ENCODE results near the genes WDR18, TMEM259 and ARHGAP45.

- RRBS: no CpG with 5 or more reads among the region's 20 CpGs
CAGE:
- cytosol, long polyA plus RNA: no peak
- long polyA plus RNA: no peak
- nucleus, long polyA plus RNA: no peak
Measured at GRCh38 chr19:804491-804775, 7.2 kb downstream of the PTBP1 start.

DNA sequence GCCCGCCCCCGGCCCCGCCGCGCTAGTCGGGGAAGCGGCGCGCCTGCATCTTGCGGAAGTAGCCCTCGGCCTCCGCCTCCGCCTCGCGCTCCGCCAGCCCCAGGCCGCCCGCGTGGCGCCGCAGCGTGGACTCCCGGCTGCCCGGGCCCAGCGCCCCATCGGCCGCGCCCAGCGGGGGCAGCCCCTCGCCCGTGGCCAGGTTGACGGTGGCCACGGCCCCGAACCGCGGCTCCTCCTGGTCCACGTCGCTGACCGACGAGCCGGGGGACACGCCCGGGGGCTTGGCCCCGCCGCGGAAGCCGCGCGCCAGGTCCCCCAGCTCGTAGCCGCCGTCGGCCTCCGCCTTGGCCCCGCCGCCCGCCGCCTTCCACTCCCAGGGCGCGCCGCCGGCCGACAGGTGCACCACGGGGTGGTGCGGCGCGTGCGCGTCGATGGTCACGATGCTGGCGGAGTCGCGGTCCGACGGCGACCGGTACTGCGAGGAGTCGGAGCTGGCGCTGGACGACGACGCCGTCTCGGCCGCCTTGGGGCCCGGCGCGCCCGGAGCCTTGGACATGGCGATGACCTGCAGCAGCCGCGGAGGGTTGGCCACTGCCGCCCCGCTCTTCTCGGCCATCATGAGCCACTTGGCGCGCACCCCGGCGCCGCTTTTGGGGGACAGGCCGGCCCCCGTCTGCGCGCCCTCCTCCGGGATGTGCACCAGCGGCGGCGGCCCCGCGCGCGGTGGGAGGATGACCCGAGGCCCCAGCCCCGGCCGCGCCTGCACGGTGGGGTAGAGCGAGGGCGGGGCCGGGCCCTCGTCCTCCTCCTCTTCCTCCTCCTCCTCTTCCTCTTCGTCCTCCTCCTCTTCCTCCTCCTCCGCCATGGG, 9.0 kb downstream of the PLPPR3 start:
- RRBS: 99% methylated on average over 50 of the region's 125 CpGs
CAGE:
- cytosol, long polyA plus RNA: no peak
- long polyA plus RNA: no peak
- nucleus, long polyA plus RNA: no peak

- RRBS: no CpG with 5 or more reads among the region's 13 CpGs
CAGE:
- cytosol, long polyA plus RNA: no peak
- long polyA plus RNA: no peak
- nucleus, long polyA plus RNA: no peak
Measured at GRCh38 chr19:859819-860213, 352 bp downstream of the CFD start.

DNA sequence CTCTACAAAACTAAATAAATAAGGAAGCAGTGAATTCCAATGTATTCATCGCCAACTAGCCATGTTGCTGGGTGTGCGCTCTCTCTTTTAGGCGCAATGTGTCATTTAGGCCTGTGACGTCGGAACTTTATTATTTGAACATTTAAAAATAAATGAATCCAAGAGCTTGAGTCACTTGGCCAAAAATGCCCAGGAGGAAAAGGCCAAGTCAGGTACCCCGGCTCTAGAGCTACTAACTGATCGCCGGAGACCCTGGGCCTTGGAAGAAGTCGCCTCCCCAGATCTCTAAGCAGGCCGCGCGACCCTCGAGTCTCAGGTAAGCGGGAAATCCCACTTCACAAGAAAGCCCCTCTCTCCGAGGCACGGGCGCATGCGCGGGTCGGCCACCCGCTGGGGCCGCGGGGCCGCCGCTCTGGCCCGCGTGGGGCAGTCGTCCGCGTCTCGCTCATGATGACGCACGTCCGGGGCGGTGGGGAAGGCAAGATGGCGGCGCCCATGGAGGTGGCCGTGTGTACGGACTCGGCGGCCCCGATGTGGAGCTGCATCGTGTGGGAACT, at the start of gene WDR18:
TSS of gene WDR18 (plus strand) at position 475 of the 557 bp plus-strand sequence.
- RRBS: no CpG with 5 or more reads among the region's 43 CpGs
CAGE:
- cytosol, long polyA plus RNA: start-site peak on the plus strand centred at position 484 of the sequence, 57 bp wide, 405 and 495 reads in 2 replicates
- long polyA plus RNA: start-site peak on the plus strand centred at position 494 of the sequence, 46 bp wide, 415 and 398 reads in 2 replicates
- nucleus, long polyA plus RNA: start-site peak on the plus strand centred at position 483 of the sequence, 67 bp wide, 555 and 556 reads in 2 replicates

GRCh38 chr19:1020374-1021450, at the start of gene TMEM259:
TSS of gene TMEM259 (minus strand) at chr19:1021123.
- RRBS: 3% methylated on average over 50 of the region's 110 CpGs
CAGE:
- cytosol, long polyA plus RNA: no peak
- long polyA plus RNA: no peak
- nucleus, long polyA plus RNA: no peak

GRCh38 chr19:1051274-1051700, 11.4 kb downstream of the ABCA7 start:
- RRBS: no CpG with 5 or more reads among the region's 14 CpGs
CAGE:
- cytosol, long polyA plus RNA: no peak
- long polyA plus RNA: no peak
- nucleus, long polyA plus RNA: no peak

DNA sequence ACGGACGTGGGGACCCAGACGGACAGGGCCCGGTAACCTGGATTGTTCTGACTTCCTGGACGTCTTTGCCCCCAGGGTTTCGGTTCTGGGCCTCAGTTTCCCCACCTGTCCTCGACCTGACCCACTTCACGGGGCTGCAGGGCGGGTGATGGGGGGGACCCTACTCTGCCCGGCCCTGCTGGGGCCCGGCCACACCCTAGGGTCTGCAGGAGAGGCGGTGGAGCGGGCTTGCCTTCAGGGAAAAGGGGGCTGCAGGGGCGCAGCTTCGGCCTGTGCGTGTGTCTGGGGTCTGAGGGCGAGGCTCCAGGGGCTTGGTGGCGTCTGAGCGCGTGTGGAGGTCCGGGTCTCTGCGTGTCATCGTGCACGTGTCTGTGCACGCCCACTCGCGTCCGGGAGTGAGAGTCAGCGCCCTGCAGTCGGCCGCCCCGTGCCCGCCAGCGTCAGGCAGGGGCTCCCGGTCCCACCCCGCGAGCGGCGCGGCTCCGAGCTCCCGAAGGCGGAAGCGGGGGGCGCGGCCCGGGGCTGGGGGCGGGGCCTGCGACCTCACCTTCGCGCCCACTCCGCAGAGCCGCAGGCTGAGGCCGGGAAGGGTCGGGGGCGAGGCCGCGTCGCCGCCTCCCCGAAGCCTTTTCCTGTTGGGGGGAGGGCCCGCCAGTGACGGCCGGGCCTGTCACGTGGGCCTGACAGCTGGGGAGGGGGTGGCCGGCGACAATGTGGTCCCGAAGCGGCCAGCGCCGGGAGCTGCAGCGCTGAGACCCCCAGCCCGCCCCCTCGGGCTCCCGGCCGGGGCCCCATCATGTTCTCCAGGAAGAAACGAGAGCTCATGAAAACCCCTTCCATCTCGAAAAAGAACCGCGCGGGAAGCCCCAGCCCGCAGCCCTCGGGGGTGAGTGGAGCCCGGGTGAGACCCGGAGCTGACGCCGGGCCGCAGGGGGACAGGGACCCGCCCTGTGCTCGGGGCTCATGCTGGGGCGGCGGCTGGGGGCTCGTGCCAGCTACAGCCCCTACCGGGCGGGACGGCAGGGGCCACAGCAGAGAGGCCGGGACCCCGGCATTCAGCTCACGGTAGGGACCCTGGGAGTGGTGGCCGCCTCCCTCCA, at the start of gene ARHGAP45:
TSS of gene ARHGAP45 (plus strand) at position 558 of the 1,100 bp plus-strand sequence.
- RRBS: 3% methylated on average over 61 of the region's 100 CpGs
CAGE:
- cytosol, long polyA plus RNA: no peak
- long polyA plus RNA: no peak
- nucleus, long polyA plus RNA: no peak

DNA sequence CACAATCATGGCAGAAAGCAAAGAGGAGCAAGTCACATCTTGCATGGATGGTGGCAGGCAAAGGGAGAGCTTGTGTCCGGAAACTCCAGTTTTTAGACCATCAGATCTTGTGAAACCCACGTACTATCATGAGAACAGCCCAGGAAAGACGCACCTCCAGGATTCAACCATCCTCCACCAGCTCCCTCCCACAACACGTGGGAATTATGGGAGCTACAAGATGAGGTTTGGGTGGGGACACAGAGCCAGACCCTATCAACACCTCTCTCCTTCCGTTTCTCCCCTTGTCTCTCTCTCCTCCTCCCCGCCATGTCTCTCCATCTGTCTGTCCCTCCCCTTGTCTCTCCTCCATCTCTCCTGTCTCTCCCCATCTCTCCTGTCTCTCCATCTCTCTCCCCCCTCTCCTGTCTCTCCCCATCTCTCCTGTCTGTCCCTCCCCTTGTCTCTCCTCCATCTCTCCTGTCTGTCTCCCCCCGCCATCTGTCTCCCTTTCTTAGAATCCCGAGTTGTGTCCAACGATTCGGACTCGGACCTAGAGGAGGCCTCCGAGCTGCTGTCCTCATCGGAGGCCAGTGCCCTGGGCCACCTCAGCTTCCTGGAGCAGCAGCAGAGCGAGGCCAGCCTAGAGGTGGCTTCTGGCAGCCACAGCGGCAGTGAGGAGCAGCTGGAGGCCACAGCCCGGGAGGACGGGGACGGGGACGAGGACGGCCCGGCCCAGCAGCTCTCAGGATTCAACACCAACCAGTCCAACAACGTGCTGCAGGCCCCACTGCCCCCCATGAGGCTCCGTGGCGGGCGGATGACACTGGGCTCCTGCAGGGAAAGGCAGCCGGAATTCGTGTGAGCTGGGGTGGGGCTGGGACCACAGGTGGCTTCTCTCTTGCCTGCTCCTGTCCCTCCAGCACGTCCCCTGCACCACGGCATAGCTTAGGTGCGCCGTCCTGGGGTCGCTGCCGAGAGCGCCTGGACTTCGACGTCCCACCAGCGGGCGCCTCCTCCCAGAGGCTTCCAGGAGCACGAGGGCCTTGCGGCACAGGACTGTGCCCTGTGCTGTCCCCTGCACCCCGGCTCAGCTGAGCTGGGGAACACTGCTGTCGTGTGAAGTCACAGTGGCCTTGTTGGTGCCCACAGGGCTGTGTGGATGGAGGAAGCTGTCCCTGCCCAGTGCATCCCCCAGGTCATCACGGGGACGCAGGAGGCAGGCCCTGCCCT, 9.6 kb downstream of the POLR2E start:
- RRBS: no CpG with 5 or more reads among the region's 44 CpGs
CAGE:
- cytosol, long polyA plus RNA: no peak
- long polyA plus RNA: no peak
- nucleus, long polyA plus RNA: no peak

DNA sequence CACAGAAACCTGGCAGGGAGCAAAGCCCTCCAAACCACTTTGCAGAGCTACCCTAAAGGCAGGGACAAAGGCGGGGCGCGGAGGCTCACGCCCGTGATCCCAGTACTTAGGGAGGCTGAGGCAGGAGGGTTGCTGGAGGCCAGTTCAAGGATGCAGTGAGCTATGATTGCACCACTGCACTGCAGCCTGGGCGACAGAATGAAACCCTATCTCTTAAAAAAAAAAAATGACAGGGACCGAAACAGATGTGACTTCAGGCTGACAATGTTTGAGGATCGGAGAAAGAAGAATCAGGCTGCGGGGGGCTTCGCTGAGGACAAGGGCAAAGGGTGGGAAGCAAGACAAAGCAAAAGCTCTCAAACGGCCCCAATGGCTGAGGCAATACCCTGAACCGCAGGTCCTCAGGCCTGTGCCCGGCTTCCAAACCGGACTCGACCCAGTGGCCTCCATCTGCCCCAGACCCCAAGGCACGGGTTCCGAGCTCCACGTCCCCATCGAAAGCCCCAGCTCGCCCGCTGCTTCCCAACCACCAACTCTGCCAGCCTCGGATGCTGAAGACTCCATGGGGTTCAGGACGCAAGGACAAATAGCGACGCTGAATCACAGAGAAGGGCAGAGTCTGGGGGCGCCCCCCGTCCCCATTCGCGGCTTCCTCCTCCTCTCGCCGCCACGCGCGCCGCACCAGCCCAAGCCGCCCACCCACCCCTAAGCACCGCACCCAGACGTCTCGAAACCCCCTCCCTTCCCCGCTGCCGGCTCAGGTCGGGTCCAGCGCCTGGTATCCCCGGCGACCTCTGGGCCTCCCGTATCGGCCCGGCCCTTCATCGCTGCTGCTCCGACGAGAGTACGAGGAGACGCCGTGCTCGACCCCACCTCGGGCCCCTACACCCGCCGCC, 598 bp downstream of the POLR2E start:
- RRBS: no CpG with 5 or more reads among the region's 58 CpGs
CAGE:
- cytosol, long polyA plus RNA: no peak
- long polyA plus RNA: no peak
- nucleus, long polyA plus RNA: no peak

DNA sequence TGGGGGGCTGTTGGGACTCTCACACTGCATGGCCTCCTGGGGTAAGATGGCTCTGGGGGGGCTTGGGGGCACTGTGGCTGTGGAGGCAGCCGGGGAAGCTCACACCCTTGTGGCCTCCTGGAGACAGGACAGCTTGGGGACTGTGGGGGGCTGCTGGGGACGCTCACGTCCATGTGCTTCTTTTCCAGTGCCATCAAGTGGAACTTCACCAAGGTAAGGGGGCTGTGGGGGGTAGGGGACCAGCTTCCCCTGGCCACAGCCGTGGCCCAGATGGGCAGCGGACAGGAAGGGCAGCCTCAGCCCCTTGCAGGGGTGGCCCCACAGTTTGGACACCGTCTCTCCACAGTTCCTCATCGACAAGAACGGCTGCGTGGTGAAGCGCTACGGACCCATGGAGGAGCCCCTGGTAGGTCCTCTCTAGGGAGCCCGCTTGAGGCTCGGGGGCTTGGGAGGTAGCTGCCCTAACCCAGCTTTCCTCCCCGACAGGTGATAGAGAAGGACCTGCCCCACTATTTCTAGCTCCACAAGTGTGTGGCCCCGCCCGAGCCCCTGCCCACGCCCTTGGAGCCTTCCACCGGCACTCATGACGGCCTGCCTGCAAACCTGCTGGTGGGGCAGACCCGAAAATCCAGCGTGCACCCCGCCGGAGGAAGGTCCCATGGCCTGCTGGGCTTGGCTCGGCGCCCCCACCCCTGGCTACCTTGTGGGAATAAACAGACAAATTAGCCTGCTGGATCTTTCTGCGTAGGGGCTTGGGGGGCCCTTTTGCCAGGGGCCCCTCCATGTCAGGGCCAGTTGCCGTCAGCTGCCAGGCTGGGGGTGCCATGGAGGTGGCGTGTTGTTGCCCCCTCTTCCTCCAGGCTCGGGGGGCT, 2.5 kb downstream of the GPX4 start:
- RRBS: 94% methylated on average over 6 of the region's 29 CpGs
CAGE:
- cytosol, long polyA plus RNA: no peak
- long polyA plus RNA: no peak
- nucleus, long polyA plus RNA: no peak

- RRBS: 68% methylated on average over 2 of the region's 38 CpGs
CAGE:
- cytosol, long polyA plus RNA: no peak
- long polyA plus RNA: no peak
- nucleus, long polyA plus RNA: no peak
Measured at GRCh38 chr19:1119765-1120385, 16.1 kb downstream of the GPX4 start.

DNA sequence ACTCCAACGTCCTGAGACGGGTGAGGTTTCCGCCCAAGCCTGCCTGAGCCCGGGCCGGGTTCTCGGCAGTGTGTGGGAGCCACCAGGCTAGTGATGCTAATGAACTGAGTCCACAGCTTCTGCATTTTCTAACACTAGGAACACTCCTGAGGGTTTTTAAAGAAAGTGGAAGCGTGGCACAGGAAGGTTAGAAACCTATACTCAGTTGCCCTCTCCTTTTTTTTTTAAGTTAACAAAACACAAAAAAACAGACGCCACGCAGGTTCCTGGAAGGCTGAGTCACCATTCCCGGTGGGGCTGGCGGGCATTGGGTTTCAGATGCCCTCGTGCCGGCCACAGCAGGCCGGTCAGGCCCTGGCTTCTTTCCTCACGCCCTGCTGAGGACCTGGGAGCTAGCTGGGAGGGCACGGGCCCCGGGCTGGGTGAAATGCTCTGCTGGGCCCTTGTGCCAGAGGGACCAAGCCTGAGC, 22.3 kb downstream of the GPX4 start:
- RRBS: 54% methylated on average over 10 of the region's 17 CpGs
CAGE:
- cytosol, long polyA plus RNA: no peak
- long polyA plus RNA: no peak
- nucleus, long polyA plus RNA: no peak

GRCh38 chr19:1127468-1127920, 23.7 kb downstream of the GPX4 start:
- RRBS: 94% methylated on average over 11 of the region's 24 CpGs
CAGE:
- cytosol, long polyA plus RNA: no peak
- long polyA plus RNA: no peak
- nucleus, long polyA plus RNA: no peak

DNA sequence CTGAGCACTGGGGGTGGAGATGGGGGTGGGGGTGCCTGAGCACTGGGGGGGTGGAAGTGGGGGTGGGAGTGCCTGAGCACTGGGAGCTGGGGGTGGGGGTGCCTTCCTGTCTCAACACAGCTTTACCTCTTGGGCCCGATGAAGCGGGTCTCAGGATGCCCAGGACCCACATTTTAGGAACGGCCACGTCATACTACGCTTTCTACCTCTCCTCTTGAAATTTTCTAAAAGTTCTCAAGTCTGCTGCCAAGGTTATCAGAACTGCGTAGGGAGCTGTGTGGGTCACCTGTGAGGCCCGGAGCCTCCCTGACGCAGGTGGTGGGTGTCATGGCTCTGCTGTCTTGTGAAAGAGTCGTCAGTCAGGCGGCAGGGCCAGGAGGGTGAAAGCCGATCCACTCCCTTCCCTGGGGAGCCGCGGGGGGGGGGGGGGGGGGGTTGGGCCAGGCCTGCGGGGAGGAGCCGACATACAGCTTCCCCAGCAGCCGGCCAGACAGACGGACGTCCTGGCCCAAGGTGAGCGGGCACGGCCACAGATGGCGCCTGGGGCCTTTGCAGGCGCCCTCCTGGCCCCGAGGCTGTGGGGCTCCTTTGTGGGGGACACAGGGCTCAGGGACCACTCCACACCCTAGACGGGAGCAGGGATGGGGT, 12.5 kb downstream of the SBNO2 start:
- RRBS: no CpG with 5 or more reads among the region's 24 CpGs
CAGE:
- cytosol, long polyA plus RNA: no peak
- long polyA plus RNA: no peak
- nucleus, long polyA plus RNA: no peak

DNA sequence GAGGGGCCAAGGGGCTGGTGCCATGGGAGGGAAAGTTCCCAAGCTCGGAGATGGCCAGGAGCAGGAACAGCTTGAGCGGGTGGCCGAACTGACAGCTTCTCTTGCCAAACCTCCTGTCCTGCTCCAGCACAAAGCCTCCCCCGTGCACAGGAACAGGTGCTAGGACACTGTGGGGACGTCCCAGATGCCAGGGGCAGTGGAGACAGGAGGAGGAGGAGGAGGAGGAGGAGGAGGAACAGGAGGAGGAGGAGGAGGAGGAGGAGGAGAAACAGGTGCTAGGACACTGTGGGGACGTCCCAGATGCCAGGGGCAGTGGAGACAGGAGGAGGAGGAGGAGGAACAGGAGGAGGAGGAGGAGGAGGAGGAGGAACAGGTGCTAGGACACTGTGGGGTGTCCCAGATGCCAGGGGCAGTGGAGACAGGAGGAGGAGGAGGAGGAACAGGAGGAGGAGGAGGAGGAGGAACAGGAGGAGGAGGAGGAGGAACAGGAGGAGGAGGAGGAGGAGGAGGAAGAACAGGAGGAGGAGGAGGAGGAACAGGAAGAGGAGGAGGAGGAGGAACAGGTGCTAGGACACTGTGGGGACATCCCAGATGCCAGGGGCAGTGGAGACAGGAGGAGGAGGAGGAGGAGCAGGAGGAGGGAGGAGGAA, 9.8 kb downstream of the SBNO2 start:
- RRBS: no CpG with 5 or more reads among the region's 6 CpGs
CAGE:
- cytosol, long polyA plus RNA: no peak
- long polyA plus RNA: no peak
- nucleus, long polyA plus RNA: no peak

- RRBS: 57% methylated on average over 10 of the region's 57 CpGs
CAGE:
- cytosol, long polyA plus RNA: no peak
- long polyA plus RNA: no peak
- nucleus, long polyA plus RNA: no peak
Measured at GRCh38 chr19:1169675-1170764, 4.0 kb downstream of the SBNO2 start.

- RRBS: no CpG with 5 or more reads among the region's 13 CpGs
CAGE:
- cytosol, long polyA plus RNA: no peak
- long polyA plus RNA: no peak
- nucleus, long polyA plus RNA: no peak
Measured at GRCh38 chr19:1243842-1244247, 2.3 kb downstream of the ATP5F1D start.

- RRBS: 6% methylated on average over 2 of the region's 39 CpGs
CAGE:
- cytosol, long polyA plus RNA: no peak
- long polyA plus RNA: no peak
- nucleus, long polyA plus RNA: no peak
Measured at GRCh38 chr19:1244248-1245194, 3.0 kb downstream of the ATP5F1D start.

- RRBS: no CpG with 5 or more reads among the region's 40 CpGs
CAGE:
- cytosol, long polyA plus RNA: no peak
- long polyA plus RNA: no peak
- nucleus, long polyA plus RNA: no peak
Measured at GRCh38 chr19:1272804-1273873, 2.2 kb upstream of the FAM174C start.

DNA sequence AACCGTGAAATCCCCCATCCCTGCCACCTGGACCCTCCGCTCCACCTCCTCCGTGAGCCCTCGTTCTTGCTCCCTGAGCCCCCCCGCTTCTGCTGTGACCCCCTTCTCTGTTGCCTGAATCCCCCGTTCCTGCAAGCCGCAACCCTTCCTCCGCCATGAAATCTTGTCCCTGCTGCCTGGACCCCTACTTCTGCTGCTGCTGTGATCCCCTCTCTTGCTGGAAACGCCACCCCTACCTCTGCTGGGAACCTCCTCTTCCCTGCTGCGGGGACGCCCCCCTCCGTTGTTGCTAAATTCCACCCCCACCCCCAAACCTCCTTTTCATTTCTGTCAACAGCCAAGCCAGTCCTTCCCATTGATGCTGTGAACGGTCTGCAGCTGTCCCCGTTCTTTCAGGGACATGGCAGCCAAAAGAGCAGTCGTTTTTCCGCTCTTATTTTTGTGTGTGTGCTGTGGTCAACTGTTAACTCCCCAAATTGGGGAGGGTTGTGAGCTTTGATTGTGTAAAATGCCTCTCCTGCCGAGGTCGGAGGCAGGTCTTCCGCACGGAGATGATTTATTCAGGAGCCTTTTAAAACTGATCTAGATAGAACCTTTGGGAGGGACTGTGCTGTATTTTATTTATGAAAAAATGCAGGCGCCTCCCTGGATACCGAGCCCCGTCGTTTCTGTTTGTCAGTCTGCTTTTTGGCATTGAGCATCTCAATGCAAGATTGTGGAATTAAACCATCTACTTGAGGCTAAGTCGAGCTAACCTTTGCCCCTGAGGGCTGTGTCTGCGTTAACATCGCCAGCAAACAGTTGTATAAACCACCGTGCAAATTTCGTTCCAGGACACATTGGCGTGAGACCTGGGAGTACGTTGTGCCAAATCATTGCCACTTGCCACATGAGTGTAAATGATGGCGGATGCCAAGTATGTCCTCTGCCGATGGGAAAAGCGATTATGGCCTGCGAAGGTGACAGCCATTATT, 1.0 kb downstream of the PWWP3A start:
- RRBS: no CpG with 5 or more reads among the region's 35 CpGs
CAGE:
- cytosol, long polyA plus RNA: no peak
- long polyA plus RNA: no peak
- nucleus, long polyA plus RNA: no peak

All from SK-N-SH (cell line).